Smooth muscle cell (in vitro differentiated cells): ENCODE measurements around a stretch of chr21.

GRCh38 chr21:42835700-42836405 lies 43.5 kb downstream of the WDR4 start:
- RAMPAGE, long total RNA = no peak

DNA sequence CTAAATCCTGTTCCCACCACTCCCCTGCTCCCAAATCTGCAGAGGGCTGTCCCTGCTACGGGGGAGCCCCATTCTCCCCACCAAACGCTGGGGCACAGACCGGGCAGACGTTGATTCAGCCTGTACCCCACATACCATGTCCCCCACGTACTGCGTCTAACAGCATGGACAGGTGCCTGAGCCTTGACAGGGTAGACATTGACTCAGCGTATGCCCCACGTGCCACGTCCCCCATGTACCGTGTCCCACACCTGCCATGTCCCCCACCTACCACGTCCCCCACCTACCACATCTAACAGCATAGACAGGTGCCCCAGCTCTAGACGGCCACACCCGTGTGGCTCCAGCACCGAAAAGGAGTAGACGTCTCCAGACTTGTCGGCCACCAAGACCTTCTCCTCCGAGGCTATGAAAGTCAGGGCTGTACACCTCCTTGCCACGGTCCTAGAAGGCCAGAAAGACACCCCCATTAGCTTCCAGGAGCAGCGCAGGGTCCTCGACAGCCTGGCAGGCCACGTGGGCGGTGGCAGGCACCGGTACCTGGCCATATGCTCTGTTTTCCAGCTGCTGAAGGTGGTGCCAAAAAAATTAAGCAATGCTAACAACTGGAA lies 16.1 kb downstream of the WDR4 start:
- RAMPAGE, long total RNA = no peak

GRCh38 chr21:42865589-42866418 lies 13.5 kb downstream of the WDR4 start:
- RAMPAGE, long total RNA = no peak

DNA sequence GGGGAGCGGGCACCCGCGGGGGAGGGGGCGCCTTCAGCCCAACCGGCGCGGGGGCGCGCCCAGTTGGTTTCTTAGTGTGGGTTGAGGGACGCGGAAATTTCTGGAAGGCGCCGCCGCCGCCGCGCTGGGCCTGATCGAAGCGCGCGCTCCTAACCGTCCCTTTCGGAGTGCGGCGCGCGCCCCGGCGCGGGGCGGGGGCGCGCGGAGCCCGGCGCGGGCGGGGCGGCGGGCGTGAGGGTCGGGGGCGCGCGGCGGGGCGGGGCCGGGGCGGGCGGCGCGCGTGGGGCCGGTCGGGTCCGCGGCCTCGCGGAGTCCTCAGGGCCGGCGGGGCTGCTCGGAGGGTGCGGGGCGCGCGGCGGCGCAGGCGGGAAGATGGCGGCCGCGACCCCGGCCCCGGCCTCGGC lies 500 bp downstream of the PKNOX1 start:
- RAMPAGE, long total RNA = no peak

GRCh38 chr21:42976238-42976727 lies 1.9 kb downstream of the PKNOX1 start:
- RAMPAGE, long total RNA = no peak

- RAMPAGE, long total RNA = no peak
Observed at GRCh38 chr21:43106714-43107415, 505 bp downstream of the U2AF1 start.

DNA sequence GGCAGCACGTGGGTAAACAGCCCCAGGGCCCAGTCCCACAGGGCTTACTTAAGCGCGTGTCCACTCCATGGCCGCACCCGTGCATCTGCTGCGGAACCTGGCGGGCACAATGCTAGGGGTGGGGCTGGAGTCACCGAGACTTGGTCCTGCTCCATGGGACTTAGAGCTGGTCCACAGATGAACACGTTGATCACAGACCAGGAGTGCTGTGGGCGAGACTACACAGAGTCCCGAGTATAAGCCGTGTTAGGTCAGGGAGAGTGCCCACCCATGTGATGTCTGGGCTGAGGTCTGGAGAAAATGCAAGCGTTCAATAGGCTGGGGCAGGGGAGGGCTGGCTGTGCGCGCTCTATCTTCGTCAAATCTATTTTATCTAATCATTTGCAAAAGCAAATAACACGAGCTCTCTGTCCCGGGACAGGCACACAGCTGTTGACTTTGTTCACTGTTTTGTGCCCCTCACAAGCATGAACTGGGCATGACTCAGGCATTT lies 119.2 kb downstream of the CRYAA start:
- RAMPAGE, long total RNA = no peak

GRCh38 chr21:43306943-43307698 lies 119.8 kb downstream of the SIK1 start:
- RAMPAGE, long total RNA = no peak

DNA sequence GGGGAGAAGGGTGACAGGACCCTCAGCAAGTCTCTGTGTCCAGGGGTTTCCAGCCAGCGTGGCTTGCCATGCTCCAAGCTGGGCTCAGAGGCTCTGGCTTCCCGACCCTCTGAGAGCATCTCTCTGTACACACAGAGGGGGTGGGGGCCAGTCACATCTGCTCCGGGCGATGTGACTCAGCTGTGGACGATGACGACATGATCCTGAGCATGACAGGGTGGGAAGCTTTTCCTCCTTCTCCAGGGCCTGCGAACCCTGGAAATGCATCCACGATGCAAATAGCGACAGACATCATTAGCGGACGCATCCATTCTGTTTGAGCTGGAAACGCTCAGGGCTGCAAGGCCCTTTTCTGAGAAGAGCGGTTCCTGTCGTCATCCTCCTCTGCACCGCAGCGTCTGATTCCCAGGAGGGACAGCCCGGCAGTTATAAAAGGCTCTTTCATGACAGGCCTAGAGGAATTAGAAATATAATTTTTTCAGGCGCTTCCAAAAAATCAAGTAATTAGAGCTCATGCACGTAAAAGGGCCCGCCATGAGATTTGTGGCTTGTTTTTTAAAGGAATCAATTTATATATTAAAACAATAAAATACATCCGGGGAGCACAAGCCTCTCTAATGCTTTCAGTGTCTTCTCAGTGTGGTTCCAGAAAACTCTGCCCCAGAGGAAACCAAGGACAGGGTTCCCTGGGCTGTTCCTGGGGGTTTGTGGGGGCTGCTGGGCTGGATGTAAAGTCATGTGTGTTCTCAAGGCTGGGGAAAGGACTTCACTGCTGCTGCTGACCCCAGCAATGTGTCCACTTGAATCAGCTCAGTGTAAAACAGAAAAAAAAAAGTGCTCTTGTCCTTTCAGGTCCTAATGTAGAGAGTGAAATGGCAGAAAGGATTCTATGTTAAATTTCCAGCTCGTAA lies 107.4 kb downstream of the SIK1 start:
- RAMPAGE, long total RNA = no peak

DNA sequence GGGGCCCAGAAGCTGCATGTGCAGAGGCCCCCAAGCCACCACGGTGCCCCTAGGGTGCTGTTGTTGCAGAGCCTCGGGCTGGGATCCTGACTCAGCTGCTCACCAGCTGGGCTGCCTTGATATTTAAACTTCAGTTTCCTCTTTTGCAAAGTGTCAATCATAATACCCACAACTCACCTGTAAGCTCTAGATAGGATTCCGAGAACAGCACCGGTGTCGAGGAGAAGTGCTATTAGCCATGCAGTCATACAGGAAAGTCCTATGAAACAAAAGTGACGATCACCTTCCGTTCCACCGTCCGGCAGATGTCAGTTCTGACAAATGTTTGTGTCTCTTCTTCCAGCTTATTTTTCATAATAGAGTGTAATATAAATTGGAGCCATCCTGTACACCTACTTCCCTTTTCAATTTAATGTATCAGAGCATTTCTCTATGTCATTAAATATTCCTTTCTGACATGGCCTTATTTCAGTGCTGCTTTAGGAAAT lies 100.9 kb downstream of the SIK1 start:
- RAMPAGE, long total RNA = no peak

DNA sequence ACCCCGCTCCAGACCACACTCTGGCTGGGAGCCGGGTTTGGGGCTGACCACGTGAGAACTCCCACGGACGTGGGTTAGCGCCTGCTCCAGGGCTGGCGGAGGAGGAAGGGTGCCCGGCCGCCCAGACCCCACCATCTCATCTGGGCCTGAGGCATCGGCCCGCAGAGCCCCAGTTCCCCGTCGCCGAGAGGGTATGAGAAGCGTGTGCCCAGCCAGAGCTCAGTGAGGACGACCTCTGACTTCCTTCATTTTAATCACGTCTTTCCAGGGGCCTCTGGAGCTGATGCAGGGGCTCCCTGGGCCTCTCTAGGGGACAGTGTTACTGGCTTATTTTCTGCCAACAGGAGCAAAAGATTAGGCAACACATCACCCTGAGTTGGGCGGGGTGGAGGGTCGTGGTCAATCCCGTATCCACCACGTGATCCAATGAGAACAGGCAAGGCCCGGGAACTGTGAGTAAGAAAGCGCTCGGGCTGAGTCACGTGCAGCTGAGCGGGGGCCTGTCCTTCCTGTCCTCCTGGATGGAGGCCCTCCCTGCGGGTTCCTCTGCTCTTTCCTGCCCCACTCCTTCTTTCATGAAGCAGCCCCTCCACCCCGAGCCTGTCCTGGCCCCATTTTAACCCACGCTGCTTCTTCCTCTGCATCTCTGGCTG lies 81.0 kb downstream of the SIK1 start:
- RAMPAGE, long total RNA = no peak

- RAMPAGE, long total RNA = no peak
Observed at GRCh38 chr21:43609586-43610416, 44.8 kb downstream of the H2BC12L start.

GRCh38 chr21:43653042-43653375 lies 6.3 kb downstream of the HSF2BP start:
- RAMPAGE, long total RNA = no peak

- RAMPAGE, long total RNA = no peak
Observed at GRCh38 chr21:43689850-43690454, 29.0 kb upstream of the PDXK start.

- RAMPAGE, long total RNA = no peak
Observed at GRCh38 chr21:43711261-43711468, 7.8 kb upstream of the PDXK start.

- RAMPAGE, long total RNA = no peak
Observed at GRCh38 chr21:43718441-43718802, 507 bp upstream of the PDXK start.

- RAMPAGE, long total RNA = no peak
Observed at GRCh38 chr21:43734354-43734661, 15.4 kb downstream of the PDXK start.

DNA sequence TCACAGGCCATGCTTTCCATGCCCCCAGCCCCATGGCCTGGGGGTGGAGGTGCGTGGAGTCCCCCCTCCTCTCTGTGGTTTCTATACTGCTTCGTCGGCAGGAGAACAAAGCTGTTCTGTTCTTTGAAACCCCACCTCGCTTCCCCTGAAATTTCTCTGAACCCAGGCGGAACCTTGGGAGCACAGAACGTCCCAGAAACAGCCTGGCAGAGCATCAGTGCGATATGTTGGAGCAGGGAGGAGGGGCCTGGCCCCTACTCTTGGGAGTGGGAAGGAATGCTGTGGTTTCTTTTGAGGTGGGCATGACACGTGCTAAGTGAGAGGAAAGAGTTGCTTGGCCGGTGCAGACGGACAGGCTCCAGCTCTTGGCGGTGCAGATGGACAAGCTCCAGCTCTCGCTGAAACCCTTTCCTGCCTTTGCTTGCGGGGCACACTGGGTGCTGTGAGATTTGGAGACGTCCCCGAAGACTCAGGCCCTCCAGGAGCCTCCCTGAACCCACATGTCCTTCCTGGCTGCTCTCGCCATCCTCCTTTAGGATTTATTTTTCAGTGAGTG lies 15.9 kb downstream of the PDXK start:
- RAMPAGE, long total RNA = no peak

DNA sequence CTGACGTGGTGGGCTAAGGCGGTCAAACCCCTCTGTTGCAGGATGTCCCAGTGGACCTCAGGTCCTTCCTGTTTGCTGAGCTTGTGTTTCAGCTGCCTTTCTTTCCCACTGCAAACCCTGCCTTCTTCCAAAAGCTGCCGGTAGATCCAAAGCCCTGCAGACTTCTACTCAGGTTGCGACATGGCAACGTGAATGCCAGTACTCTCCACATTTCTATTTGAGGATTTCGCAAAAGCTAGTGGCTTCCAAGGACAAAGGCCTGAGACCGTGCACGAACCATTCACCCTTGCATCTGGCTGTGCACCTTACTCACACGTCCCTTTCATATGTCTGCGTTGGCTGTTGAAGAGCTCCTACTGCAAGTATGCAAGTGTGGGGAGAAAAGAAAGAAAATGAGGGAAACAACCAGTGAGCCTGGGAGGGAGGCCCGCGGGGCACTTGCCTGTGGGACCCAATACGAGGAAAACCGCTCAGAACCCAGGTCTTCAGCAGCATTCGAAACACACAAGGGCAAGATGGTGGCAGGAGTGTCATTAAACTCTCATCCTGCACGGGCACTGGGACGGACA lies 6.1 kb upstream of the RRP1 start:
- RAMPAGE, long total RNA = no peak

DNA sequence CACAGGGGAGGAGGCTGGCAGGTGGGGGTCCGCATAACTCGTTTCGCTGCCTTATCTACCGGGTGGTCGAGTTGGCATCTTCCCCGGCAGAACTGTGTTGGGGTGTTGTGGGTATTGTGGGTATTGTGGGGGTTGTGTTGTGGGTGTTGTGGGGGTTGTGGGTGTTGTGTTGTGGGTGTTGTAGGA lies 52.5 kb downstream of the AGPAT3 start:
- RAMPAGE, long total RNA = no peak